Neural crest cell (in vitro differentiated cells): ENCODE measurements around a stretch of chr2.

GRCh38 chr2:60809352-60809821 lies 53.3 kb downstream of the PAPOLG start:
- PRO-cap = no peak

GRCh38 chr2:61036055-61036472 lies 18.0 kb upstream of the PUS10 start:
- PRO-cap = no peak

- PRO-cap = no peak
Observed at GRCh38 chr2:61178719-61179535, 16.9 kb downstream of the C2orf74 start.

GRCh38 chr2:61205099-61205611 lies 43.2 kb downstream of the C2orf74 start:
- PRO-cap = no peak

DNA sequence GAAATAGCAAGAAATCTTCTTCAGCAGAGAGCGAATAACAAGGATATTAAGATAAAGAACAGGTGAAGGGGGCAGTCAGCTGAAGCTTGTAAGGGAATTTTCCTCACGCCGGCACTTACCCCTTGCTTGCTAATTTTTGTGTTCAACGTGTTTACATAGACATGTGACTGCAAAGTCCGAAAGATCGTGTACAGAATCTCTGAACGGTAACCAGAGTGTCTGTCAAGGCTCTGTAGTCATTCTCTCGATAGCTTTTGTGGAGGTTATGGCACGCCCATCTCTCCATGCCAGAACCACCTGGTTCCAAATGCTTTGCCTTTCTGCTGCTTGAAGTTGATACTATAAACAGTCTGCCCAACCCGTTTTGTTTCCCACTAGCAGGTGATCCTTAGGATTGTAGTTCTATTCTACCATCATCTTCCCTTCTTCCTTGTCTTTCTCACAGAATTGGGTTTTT lies 1.0 kb upstream of the USP34 start:
- PRO-cap = bidirectional peak, plus-strand start at position 46 of the sequence, minus-strand start outside the sequence

DNA sequence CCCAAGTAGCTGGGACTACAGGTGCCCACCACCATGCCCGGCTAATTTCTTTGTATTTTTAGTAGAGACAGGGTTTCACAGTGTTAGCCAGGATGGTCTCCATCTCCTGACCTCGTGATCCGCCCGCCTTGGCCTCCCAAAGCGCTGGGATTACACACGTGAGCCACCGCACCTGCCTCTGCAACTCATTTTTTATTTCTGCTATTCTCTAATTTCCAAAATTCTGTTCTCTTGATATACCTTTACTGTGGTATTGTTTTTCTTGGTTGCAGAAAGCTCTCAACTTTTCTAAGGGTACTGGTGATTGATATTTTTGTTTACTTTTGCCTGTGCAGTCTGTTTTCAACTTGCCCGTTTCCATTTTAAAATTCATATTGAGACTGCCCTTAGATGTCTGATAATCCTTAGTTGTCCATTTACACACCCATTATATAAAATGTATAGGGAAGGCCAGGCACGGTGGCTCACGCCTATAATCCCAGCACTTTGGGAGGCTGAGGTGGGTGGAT lies 5.7 kb upstream of the USP34 start:
- PRO-cap = no peak

GRCh38 chr2:61530825-61531887 lies 7.0 kb downstream of the XPO1 start:
- PRO-cap = no peak

- PRO-cap = no peak
Observed at GRCh38 chr2:61533710-61534059, 4.5 kb downstream of the XPO1 start.

DNA sequence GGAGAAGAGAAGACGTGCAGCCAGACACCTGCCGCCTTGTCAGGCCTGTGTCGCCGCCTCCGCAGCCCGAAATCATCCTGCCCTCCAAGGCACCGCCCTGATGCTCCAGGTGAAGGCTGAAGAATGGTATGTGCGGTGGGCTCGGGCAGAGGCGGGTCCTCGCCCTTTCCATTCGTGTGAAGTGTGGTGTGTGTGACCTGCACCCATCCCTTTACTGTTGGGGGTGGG lies 60.5 kb downstream of the FAM161A start:
- PRO-cap = no peak

DNA sequence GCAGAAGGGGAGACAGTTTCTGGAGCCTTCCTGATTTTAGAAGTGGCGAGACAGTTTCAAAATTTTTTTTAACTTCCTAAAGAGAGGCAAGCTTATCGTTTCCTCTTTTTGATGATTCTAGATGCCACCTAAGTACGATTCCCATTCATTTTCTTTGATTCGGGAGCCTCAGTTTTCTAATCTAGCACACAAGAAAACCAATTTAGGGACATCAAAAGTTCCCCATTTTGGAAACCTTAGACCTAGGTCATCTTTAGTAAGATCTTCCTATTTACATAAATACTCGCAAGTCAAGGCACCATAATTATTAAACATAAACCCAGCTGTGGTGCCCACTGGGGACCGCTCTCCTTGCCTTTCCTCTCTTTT lies 96.8 kb upstream of the B3GNT2 start:
- PRO-cap = no peak

DNA sequence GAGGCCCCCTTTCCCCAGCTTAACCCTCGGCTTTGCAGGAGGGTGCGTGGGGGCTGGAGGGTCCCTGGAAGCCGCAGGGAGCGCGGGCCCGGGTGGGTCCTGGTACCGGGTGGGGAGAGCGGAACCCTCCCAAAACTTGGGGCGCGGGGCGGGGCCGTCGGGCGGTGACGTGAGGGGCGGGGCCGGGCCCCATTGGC lies 158 bp upstream of the B3GNT2 start:
- PRO-cap = bidirectional peak, plus-strand start outside the sequence, minus-strand start at position 123 of the sequence

DNA sequence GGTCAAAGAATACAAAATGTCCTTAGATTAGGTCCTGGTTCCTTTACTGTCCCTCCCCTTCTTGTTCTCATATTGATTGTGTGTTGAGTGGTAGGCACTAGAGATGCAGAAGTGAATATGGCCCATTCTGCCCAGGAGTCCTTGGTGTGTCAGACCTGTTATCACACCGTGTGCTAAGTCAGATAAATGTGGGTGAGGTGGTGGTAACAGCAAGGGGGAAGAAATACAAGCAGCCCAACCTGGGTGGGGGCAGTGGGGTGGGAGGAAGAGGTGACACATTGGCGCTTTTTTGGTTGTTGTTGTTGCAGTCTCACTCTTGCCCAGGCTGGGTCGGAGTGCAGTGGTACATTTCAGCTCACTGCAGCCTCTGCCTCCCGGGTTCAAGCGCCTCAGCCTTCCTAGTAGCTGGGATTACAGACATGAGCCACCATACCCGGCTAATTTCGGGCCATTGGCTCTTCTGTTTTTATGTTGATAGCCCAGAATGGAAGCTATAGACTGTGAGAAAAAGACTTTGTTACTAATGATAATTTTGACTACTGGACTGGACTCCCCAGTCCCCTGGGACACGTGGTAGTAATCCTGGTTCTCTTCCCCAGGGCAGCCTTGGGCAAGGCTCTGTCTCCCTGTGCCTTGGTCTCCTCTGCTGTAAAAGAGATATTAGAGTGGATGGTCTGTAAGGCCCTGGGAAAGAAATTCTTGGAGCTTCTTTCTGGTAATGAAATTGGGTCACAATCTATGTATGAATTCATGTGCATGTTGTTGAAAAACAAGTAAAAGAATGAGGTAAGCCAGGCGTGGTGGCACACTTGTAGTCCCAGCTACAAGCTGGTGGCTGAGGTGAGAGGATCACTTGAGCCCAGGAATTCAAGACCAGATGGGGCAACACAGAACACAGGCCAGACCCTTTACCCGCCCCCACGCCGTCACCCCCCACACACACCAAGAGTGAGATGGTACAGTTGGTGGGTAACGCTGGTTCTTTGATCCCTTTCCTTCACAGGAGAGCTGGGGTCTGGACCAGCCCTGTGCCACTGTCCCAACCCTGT lies 13.1 kb downstream of the B3GNT2 start:
- PRO-cap = no peak

DNA sequence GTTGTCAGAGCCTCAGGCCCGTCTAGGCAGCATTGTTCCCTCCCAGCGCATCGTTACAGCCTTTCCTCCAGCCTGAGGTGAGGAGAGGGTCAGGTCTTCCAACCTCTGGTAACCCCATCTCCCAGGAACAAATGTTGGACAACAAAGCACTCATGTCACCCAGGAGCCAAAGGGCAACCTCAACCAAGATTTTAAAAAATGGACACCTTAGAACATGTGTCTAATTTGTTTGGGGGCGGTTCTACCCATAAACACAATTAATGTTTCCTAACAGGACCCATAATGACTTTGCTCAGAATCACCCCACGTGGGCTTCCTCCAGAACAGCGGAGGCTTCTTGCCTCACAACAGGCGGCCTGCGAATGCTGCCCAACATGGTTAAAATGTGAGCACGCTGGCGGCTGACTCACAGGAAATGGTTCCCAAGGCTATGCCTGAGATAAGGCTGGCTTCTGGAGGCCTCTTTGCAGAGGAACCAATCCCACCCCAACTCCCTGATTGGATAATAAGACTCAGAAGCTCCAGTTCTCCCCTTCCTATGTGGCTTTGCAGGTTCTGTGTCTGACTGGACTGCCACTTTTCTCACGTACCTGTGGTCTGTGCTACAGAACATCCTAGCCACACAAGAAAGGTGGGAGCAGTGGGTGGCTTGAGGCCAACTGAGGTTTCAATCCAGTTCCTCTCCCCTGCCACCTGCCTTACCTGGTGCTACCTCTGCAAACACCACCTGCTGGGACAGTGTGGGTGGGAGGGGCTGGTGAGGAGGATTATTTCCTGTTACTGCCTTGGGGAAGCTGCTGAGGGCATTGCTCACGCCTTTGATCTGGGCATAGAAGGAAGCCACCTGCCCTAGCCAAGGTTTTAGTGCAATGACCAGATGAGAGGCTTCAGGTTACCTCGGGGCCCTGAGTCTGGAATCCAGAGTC lies 108.8 kb downstream of the B3GNT2 start:
- PRO-cap = no peak

- PRO-cap = no peak
Observed at GRCh38 chr2:62309786-62310270, 113.9 kb downstream of the B3GNT2 start.

GRCh38 chr2:62475135-62476146 lies 30.6 kb downstream of the TMEM17 start:
- PRO-cap = no peak

GRCh38 chr2:62706534-62706780 lies 944 bp downstream of the EHBP1 start:
- PRO-cap = no peak

DNA sequence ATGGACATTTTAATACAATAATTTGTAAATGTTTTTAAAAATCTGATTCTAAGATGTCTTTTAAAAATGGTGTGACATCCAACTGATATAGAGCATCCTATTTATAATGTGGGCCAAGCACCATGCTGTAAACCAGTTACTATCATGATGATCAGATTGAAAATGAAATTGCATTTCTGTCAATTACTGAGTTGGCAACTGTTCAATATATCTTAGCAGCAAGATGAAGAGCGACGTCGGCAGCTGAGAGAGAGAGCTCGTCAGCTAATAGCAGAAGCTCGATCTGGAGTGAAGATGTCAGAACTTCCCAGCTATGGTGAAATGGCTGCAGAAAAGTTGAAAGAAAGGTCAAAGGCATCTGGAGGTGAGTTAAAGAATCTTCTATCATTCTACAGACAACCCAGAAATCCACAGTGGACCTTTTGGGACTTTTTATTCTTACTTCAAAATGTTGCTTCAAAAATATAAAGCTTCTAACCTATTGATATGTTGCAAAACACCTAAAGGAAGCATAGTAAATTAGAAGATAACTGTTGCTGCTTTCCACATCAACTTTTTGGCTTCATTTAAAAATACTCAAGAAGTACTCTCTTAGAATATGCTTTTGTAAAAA lies 71.6 kb upstream of the OTX1 start:
- PRO-cap = no peak

DNA sequence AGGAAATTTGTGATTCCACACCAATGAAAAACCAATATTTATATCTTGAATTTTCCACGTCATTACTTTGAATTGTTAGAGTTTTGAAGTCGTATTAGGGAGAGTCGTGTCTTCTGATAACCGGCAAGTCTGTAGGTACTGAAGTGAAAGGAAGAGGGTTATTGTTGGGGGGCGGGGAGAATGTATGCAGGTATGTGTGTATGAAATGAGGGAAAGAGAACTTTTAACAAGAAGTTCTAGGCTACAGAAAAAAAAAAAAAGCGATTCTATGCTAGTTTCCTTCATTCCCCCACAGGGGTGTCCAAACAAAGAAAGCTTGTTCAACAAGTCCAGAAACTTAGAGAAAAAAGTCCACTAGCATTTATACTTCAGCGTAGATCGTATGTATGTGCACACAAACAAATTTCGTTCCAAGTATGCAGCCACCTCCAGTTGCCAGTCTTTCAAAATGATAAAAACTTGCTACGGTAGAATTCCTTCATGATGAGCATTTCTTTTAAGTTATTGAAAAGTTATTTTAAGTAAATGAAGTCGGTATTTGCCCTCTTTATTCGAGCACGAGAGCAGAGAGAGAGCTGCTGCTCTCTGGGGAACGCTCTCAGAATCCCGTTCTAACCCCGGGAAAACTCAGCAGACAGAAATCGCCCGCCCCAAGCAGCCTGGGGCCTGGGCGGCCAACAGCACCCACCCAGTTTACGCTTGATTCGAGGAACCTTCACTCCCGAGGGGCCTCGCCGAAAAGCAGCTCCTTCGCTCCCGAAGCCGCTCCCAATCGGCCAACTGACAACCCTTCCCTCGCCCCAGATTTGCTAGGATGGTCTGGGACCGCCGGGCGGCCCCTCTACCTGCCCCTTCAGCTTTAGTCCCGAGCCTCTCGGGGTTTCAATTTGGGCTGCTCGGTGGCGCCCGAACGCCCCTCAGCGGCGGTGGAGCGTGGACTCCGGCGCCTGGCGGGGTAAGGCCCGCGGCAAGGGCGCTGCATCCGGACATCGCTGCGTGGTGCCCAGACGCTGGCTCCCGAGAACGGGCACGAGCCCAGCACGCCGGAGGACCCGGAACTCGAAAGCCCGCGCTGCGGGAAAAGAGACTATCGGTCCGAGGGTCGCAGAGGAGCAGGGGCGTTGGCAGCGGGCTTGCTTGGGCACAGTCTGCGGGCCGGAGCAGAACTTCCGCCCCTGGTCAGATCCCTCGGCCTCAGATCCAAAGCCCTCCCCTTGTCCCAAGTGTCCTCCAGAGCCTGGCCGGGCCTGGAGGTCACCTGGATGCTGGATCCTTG lies 3.4 kb upstream of the OTX1 start:
- PRO-cap = no peak

DNA sequence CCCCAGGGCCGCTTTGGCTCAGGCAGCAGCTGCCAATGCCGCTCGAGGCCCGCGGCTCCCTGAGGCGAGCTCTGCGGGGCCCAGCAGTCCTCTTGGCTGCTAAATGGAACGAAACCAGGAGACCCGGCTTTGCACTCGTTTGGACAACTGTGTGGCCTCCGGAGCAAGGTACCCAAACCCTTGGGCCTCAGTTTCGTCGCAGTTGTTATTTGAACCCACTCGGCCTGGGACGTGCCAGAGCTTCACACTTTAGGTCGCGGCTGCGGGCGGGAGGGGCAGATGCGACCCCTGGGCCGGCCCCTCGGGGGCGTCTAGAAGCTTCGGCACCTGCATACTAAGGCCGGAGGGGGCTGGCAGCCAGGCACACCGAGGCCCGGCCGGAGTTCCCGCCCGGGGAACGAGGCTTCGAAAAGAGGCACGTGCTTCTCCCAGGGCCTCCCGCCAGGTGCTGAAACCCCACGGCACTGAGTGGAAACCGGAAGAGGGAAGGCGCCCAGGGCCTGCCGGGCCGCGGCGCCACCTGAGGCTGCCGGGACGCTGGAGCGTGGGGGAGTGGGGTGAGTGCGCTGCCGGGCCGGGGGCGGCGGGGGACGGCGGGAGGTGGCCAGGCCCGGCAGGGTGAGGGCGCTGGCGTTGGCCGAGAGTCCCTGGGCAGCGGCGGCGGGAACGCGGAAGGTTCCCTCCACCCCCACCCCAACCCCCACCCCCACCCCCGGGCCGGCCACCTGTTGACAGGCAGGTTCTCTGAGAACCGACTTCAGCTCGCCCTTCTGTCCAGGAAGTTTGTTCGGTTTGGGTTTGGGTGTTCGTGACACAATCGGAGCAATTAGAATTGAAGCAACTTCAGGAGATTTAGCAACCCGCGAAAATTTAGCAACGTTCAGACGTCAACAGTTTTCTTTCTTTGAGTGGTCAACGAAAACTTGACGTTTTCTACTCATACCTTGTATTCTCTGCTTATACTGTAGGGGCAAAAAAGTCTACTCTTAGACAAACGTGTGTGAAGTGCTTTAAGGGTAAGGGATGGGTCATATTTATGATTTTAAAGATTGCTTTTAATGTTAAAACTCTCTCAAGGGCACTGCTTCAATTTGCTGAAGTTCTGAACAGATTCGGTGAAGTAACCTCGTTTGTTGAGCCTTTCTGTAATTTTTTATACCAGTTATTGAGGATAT lies 9.0 kb downstream of the OTX1 start:
- PRO-cap = no peak

DNA sequence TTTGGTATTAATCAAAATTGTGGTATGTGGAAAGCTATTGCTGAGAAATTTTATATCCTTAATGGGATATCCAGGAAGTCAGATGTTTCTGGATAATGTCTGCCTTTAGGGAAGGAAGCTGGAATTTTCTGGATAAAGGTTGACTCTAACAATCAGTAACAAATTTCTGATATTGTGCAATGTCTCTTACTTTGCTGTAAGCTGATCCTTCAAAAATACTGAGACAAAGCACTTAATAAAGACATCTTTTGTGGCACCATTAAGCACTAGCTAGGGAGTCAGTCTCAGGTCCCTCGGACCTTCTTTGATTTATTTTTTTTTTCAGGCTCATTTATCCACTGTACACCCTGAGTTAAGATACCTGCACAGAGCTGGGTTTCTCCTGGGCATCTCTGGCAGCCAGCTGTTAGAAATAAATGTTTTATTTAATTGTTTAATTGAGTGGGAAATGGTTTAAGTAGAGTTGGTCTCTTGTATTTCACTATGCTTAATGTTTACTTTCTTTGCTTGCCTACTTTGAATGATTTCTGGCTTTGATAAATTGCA lies 100.6 kb upstream of the UGP2 start:
- PRO-cap = no peak